ENCODE measurements around a stretch of chr10.

GRCh38 chr10:32941345-32941926 lies 16.6 kb downstream of the ITGB1 start:
- PRO-cap = no peak
- RAMPAGE, long total RNA = no peak

DNA sequence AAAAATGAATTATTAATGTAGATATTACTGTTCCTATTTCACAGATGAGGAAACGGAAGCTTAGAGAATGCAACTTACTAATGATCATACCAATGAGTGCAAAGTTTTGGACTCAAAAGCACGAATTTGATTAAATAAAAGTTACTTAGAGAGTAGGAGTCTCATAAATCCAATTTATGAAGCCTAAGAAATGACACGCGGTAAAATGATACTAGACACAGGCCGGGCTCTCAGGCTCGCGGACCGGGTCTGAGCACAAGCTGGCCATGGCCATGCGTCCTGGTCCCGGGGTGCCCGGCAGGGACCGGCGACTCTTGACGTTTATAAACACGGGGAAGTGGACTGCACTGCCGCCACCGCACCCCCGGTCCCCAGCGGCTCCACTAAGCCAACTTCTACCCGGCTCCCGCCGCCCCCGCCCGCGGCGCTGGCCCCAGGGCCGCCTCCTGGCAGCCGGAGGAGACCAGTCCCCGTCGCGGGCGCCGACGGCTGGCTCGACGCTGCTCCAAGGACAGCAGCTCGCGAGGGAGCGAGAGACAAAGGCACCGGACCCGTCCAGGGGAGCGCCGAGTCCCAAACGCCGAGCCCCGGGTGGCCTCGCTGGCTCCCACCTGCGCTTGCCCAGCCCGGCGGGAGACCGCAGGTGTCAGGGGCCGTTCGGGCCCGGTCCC lies 747 bp downstream of the ITGB1 start:
- PRO-cap = bidirectional peak, plus-strand start at position 473 of the sequence, minus-strand start at position 296 of the sequence
- RAMPAGE, long total RNA = no peak

DNA sequence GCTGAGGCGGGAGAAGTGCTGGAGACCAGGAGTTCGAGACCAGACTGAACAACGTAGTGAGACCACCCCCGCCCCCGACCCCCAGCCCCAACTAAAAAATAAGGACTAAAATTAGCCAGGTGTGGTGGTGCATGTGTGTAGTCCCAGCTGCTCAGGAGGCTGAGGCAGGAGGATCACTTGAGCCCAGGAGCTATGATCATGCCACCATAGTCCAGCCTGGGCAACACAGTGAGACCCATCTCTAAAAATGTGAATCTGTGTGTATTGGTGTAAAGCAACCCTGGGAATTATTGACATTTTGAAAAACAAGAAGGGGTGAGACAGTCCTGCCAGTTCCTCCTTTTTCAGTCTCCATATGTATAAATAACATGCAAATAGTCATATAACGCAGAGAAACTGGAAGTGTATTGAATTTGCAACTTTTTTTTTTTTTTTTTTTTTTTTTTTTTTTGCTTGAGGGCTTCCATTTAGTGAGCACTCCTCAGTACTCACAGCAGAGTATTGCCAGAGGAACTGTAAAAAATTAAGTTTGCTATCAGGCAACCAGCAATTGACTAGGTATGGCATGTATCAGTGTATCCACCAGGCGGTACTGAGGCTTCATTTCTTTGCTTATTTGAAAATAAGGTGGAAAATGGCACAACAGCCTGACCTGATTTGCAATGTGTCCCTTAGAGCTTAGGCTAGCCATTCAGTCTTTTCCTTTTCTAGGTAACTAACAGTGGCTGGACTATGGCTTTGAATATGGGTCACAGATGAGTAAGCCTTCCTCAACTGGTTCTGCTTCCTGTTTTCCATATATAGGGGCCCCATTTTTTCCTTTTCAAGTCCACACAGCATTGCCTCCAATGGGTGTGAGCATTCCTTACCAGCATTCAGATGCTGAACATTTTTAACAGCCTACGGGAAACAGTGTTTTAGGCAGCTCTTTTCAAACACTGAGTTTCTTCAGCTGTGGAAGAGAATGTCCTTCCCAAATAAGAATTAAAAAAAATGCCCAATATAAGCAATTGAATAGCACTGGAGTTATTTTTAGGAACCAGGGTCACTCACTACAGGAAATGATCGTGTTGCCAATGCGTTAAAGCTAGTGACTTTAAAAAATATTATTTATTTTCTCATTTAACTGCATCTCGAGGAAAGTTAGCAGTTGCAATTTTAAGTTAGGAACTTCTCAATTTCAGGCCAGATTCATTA lies 3.7 kb upstream of the ITGB1 start:
- PRO-cap = no peak
- RAMPAGE, long total RNA = no peak

DNA sequence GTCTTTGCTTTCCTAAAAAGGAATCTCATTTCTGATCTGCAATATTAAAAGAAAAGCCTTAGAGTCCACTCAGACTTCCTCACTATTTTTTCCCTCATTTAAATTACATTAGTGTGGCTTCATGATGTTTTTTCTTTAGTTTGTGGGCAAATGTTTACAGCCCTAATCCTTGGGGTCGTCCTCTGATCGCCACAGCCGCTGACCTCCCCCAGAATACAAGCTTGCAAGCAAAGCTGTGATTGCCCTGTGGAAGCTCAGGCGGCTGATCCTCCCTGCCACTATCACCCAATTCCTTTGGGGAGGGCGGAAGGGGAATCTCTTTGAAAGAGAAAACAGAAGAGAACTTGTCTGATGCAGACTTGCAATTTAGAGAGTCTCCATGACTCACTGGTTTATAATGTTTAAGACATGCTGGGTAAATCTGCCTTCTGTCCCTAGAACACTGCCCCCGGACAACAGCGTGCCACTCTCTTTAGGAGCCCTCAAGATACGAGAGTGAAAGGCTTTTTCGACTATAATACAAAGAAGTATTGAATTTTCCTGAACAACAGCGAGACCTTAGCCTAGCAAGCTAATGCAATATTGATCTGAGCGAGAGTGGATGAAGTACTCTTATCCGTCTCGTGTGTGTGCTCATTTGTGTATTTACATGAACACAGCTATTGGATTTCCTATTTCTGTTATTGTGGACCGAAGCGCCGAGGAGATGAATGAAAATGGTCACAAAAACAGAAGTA lies 75.5 kb downstream of the NRP1 start:
- PRO-cap = no peak
- RAMPAGE, long total RNA = no peak

- PRO-cap = no peak
- RAMPAGE, long total RNA = no peak
Observed at GRCh38 chr10:33264105-33264803, 70.2 kb downstream of the NRP1 start.

DNA sequence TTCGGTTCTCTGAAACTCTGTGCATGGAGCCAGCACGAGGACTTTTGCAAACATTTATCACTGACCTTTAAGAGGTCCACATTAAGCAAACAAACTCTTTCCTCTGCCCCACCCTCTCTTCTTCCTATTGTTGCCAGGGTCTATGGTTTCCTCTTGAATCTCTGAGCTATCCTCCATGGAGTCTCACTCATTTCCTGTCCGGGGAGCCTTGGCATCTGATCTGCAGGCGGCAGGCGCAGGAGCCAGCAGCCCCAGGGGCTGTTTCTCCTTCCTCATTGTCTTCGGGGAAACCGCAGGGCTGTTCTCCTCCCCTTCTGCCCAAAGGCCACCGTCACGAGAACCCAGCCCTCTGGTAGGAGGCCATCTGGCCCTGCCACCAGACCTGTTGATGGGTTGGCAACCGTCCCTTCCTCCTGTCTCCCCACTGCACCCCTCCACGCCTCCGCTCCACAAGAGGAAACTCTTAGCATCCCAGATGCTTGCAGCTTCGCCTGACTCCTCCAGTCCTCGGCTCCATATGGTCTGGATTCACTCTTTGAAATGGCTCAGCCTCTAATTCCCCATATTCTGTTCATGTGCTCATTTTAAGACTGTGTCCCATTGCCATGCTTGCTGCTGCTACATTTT lies 327.3 kb upstream of the NRP1 start:
- PRO-cap = no peak
- RAMPAGE, long total RNA = no peak

- PRO-cap = no peak
- RAMPAGE, long total RNA = no peak
Observed at GRCh38 chr10:34330895-34331474, 484.1 kb downstream of the PARD3 start.

GRCh38 chr10:34842032-34842373 lies 26.9 kb upstream of the PARD3 start:
- PRO-cap = no peak
- RAMPAGE, long total RNA = no peak

DNA sequence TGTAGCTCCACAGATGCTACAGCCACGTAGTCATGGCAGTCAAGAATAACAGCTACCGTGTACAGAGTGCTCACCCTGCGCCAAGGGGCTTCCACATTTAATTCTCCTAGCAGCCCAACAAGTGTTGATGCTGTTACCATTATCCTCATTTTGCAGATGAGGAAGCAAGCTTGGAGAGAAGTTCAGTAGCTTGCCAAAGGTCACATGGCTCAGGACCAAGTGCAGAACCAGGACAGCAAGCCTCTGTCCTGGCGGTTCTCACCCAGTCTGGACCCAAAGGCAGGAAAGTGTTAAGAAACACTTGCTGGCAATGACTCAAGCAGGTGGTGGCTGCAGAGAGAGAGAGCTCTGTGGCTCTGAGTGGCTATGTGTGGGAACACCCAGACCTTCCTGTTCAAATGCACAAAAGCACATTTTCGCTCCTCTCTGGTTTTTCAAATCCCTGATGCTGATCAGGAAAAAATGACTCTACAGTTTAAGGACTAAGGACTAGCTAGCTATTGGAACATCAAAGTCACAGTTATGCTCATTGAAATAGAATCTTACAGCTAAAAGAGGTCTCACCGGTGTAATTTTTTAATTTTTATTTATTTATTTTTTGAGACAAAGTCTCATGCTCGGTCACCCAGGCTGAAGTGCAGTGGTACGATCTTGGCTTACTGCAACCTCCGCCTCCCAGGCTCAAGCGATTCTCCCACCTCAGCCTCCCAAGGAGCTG lies 89.9 kb downstream of the CREM start:
- PRO-cap = no peak
- RAMPAGE, long total RNA = no peak

GRCh38 chr10:35638829-35639420 lies 3.2 kb downstream of the FZD8 start:
- PRO-cap = no peak
- RAMPAGE, long total RNA = no peak

DNA sequence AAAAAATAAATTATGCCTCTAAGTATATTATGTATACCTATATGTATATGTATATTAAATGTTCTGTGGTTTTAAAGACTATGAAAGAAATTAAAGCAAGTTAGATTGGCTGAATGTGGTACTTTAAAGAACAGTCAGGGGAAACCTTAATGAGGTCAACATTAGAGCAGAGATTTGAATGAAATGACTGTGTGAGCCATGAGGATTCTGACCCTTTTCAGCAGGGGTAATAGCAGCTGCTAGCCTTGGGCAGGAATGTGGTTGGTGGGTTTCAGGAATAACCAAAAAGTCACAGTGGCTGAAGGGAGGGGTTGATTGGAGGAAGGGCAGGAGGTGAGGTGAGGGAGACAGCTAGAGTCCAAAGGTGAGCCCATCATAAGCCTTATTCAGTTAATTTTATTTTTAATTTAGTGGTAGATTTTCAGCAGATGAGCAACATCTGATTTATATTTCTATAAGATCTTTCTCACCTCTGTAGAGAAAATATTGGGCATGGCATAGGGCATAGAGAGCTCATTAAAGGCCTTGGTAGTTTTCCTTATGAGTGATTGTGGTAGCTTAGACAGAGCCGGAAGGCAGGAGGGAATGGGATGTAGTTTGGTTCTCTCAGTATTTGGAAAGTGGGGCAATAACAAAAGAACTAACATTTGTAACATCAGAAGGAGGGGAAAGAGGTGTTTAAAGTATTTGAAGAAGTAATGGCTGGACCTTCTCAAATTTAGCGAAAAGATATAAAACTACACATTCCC lies 7.8 kb downstream of the ZNF33A start:
- PRO-cap = no peak
- RAMPAGE, long total RNA = no peak

- PRO-cap = no peak
- RAMPAGE, long total RNA = no peak
Observed at GRCh38 chr10:38058703-38059250, 35.4 kb upstream of the ZNF37A start.

DNA sequence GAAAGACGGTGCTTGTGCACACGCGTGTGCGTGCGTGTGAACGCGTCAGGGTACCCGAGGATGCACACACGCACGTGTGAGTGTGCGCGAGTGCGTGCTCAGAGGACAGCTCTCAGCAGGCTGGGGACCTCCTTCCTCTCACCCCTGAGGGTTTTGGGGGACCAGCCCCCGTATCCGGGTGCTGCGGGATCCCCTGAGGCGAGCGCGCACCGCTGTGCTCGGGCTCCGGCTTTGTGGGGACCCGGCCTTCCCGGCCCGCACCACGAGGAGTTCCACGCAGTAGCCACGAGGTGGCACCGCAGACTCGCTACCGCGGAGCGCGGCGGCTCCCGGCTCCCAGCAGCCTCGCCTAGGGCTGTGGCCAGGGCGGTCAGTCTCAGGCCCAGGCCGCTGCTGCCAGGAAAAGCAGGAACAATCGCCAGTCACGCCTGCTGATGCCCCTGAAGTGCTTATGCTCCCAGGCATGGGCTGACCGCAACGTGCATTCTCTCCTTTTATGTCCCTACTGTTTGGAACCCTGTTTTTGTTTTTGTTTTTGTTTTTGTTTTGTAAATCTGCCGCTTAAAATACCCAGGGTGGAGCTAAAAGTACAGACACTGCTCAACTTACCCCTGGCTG lies 84.1 kb downstream of the BMS1 start:
- PRO-cap = no peak
- RAMPAGE, long total RNA = no peak

DNA sequence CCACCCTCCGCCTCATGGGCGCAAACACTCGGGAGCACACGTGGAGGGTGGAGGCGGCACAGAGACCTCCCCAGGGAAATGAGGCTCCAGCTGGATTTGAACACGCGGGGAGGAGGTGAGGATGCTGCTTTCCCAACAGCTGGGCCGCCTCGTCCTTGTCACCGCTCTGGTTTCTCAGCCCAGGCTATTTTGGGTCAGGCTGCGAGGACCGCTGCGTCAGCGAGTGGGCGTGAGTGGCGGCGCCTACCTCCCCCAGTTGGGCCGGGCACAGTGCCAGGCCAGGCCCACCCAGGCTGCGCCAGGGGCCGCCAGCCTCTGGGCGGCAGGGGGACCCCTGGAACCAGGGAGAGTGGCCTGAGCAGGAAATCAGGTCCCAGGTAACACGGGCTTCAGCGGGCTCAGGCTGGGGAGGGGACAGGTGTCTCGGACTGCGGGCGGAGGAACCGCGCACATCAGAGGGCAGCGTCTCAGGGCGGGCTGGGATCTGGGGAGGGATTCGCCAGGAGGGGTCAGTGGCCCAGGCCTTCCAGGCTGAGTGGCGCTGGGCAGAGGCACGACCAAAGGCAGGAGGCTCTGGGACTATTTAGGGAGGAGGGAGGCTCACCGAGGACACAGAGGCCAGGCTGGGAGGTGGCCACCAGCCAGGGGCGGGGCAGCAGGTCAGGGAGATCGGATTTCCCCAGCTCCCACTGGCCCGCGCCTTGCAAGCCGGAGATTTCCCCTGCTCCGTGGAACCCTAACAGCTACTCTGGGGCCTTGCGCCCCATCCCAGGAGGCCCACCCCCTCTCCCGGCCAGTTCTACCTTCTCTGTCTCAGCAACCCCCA lies 125.2 kb upstream of the RET start:
- PRO-cap = no peak
- RAMPAGE, long total RNA = no peak

DNA sequence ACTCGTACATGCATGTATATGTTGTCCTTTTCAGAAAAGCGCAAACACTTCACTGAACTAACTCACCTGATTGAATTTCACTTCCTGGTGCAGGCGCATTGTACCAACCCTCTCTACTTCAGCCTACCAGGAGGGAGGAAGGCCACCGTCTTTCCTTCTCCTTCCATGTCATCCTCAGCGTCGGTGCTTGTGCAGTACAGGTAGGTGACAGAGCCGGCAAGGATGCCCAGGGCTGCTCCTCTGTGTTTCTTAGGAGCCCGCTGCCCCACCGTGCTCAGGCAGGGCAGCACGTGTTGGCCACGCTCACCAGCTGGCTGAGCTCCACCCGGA lies 51.0 kb upstream of the RET start:
- PRO-cap = no peak
- RAMPAGE, long total RNA = no peak

GRCh38 chr10:43129226-43129762 lies 9.0 kb upstream of the CSGALNACT2 start:
- PRO-cap = no peak
- RAMPAGE, long total RNA = no peak

DNA sequence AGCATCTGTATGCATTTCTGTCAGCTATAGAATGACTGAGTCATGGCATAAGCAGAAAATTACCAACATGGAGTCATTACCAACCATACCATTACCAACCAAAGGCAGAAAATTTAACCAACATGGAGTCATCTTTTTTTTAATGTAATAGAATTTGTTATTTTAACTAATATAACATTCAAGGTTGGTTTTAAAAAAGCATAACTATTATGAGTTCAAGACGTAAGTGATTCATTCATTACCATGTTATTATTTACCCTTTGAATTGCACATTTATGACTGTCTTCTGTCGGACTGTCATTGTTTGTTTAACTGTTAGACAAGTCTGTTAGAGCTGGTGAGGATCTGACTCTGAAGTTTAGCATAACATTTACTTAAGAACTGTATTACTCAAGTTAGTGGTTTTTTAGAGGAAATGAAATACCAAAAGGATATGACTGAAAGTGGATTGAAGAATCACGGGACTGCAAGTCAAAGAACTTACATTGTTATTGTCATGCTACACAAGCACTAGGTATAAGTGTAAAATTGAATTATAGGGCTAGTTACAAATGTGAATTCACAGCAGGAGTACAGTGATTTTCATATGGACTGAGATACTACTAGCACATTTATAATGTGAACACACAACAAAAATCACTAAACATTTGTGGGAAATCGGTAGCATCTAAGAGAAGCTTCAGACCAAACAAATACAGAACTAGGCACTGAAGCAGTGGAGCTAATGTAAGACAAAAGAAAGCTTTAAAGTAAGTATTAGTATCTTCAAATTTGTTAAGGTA lies 2.2 kb downstream of the CSGALNACT2 start:
- PRO-cap = no peak
- RAMPAGE, long total RNA = no peak

DNA sequence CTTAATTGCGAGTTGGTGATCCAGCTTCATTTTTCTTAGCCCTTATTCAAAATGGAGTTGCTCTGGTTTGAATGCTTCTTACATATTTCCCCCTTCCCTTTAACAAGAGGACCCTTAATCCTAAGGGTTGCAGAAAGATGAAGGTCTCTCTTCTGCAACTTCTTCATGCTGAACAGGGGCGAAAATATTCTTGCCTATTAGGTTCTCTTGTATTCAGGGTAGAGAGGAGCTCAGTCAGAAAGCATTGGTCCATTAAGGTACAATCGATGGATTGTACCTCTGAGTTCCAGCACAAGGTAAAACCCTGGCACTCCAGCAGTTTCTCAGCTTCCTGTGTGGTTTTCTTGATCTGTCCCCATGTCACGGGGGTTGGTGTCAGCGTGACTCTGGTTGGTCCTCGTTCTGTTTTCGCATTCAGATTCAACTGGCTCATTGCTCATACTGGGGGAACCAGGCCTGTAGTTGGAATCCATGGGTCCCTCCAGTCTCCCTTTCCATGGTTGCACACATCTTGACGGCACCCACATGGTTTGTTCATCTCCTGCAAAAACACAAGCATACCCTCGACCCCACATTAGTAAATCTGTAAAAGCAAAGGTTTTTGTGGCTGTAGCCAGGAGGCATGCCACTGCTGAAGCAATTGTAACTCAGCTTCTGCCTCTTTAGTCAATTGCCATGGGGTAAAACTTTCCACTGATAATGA lies 32.7 kb upstream of the RASGEF1A start:
- PRO-cap = no peak
- RAMPAGE, long total RNA = no peak

DNA sequence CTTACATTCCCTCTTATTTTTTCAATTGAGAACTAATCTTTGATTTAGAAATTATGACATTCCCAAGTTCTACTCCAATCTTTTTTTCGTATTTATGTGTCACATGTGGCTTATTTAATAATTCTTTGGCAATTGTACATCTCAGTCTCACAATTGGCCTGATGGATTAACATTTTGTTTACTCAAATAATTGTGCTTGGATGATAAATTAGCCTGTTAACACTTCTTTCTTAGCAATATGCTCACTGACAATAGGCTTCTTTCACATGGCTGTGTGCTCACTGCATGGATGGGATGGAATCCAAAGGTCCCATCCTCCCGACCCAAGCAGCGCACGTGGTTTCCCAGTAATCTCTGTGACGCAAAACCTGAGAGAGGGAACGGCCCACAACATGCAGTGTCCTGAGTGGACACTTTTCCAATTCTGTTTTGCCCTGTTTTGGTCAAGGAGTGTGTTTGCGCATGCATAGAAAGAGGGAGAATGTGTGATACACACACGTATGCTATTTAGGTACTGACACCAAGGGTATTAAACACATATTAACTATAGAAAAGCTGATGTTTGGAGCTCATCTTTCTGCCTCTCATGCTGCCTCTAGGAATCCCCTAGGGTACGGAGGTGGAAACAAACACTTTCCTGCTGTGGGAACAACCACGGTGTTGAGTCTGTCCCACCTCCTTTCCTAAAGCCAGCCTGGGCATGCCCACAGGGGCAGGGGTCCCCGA lies 42.1 kb upstream of the RASGEF1A start:
- PRO-cap = no peak
- RAMPAGE, long total RNA = no peak

DNA sequence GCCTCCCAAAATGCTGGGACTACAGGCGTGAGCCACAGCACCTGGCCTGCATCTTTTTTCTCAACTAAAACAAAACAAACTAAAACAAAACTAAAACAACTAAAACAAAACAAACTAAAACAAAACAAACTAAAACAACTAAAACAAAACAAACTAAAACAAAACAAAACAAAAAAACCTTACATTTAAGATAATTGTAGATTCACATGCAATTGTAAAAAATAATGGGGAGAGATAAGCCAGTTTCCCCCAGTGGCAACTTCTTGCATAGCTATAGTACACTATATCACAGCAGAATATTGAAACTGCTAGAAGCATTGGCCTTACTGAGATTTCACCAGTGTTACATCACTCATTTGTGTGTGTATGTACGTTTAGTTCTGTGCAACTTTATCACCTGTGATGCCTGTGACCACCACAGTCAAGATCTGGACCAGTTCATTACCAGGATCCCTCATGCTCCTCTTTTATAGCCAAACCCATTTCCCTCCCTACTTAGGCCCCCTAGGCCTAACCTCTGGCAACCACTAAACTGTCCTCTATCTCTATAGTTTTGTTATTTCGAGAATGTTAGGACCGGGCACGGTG lies 9.2 kb downstream of the FXYD4 start:
- PRO-cap = unidirectional peak, plus-strand start at position 420 of the sequence
- RAMPAGE, long total RNA = no peak